Fibroblast of villous mesenchyme (primary cell): ENCODE measurements around the genes ENHO, CNTFR and CCL19.

DNA sequence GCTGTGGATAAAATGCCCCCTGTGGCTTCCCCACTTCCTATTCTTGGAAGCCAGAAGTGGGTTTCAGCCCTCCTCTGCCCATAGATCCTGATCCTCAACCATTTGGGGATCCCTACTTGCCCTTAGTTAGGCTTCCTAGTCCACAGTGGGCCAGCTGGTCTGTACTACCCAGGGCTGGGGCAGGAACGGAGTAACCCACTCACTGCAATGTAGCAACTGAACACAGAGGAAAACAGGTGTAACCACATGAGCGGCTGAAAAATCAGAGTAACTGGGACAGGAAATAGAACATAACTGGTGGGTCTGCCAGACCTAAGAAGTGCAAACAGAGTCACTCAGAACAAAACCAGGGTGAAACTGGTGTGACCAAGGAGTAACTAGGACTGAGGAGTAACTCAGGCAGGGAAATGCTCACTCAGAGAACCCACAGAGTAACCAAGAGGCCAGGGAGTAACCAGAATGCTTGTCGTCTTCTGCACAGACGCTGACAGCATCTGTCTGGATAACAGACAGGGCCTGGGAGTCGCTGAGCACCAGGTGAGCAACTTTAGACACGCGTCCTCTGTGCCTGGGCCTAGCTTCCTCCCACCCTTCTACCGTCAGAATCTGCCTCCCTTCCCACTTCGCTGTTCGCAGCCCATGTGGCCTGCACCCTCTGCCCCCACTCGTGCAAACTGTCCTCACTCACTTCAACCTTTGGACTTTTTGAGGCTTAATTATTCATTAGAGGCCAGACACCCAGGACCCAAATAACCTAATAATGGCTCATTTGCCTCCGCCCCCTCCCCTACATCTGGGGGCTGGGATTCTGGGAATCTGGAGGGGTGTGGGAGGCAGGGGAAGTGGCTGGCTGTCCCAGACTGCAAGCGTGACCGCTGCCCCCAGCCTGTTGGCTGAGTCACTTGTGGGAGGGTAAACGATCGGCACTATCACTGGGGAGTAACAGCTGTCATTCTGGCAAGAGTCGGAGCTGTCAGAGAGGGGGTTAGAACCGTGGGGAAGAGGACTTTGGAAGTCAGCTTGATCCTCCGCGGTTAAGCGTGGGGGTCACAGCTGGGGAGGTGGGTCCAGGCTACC is 797 bp downstream of the AQP3 start:
- CAGE, long polyA plus RNA, result no peak

GRCh38 chr9:33624041-33625015 is 100.3 kb downstream of the ANKRD18B start:
- CAGE, long polyA plus RNA, result no peak

DNA sequence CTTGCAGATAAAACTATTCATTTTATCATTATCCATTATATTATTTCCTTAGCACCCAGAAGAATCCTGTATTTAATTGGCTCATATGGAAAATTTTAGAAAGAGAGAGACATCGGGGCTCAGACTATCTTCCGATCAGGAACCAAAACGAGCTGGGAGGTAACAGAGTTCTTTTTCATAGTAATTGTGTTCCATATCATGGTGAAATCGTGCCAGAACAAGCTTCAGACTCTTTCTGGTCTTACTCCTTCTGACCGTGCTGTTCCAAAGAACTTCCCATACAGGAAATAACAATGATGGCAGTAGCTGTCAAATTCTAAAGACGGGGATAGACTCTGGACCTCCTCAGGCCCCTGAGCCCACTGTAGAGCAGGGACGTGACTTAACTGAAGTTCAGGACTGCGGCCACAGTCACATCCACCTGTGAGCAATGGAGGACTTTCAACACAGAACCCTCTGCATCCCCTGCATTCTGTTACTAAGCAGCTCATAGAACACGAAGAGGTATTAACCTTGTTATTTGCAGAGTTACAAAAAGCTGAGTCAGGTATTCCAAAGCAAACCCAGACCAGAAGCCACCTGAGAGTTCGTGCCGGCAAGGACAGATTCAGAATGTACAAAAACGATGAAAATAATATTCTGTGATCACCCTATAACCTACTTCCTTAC is 33.2 kb upstream of the PRSS3 start:
- CAGE, long polyA plus RNA, result no peak

GRCh38 chr9:33917369-33918245 is 100.6 kb downstream of the UBE2R2 start:
- CAGE, long polyA plus RNA, result no peak

GRCh38 chr9:33963545-33964070 is 85.1 kb downstream of the UBAP2 start:
- CAGE, long polyA plus RNA, result no peak

DNA sequence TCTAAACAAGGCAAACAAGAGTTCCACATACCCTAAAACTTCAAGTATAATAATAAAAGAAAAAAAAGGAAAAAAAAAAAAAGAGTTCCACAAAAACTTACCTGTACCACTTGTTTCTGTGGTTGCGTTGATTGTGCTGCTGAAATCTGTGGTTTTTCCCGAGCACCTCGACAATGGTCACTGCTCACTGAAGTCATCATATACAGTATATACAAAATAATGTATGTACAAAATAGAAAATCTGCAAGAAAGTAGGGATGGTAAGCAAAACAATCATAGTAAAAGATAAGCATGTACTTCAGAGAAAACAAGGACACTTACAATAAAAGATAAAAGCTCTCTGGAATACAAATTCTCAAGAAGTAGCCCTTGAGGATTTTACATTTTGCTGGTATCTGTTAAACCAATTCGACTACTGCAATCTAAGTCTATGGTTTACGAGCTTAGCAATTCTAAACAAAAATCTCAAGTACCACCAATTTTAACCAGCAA is 31.7 kb downstream of the UBAP2 start:
- CAGE, long polyA plus RNA, result no peak

GRCh38 chr9:34045892-34046449 is 2.7 kb downstream of the UBAP2 start:
- CAGE, long polyA plus RNA, result no peak

DNA sequence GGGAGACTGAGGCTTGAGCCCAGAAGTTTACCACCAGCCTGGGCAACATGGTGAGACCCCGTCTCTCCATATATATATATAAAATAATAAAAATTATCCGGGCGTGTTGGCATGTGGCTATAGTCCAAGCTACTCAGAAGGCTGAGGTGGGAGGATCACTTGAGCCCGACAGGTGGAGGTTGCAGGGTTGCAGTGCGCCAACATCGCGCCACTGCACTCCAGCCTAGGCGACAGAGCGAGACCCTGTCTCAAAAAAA is 837 bp upstream of the UBAP1 start:
- CAGE, long polyA plus RNA, result no peak

DNA sequence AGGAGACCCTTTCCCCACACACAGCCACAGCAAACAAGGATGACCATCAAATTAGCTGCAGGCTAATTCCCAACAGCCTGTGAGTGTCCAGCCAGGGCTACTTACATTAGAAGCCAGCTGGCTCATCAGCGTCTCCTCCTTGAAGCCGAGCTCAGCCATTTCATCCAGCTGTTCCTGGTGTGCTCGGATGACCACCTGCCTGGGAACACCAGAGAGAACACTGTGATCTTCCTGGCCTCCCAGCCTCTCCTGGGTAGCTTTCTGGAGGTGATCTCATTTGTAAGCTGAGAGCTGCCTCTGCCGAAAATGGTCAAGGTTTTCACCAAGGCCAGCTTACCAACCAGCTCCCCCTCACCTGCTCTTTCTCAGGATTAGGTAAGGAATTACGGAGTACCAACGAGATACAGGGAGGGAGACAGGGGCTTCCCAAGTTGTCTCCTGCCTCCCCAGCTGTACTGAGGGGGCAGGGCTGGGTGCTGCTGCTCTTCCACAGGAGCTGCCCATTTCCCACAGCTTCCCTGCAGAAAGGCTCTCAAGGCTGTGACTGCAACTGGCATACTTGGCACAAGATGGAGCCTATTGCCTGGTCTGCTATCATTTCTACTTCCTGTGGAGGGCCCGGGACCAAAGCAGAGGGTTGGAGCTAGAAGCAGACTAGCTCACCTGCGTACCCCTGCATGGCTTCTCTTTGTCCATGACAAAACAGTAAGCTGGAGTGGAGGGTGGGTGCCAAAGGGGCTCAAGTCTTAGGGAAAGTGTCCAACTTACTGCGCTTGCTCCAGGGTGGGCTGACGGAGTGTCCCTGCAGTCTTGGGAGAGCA is 73.9 kb downstream of the KIF24 start:
- CAGE, long polyA plus RNA, result no peak

GRCh38 chr9:34369859-34370287 is 6.8 kb downstream of the MYORG start:
- CAGE, long polyA plus RNA, result no peak

DNA sequence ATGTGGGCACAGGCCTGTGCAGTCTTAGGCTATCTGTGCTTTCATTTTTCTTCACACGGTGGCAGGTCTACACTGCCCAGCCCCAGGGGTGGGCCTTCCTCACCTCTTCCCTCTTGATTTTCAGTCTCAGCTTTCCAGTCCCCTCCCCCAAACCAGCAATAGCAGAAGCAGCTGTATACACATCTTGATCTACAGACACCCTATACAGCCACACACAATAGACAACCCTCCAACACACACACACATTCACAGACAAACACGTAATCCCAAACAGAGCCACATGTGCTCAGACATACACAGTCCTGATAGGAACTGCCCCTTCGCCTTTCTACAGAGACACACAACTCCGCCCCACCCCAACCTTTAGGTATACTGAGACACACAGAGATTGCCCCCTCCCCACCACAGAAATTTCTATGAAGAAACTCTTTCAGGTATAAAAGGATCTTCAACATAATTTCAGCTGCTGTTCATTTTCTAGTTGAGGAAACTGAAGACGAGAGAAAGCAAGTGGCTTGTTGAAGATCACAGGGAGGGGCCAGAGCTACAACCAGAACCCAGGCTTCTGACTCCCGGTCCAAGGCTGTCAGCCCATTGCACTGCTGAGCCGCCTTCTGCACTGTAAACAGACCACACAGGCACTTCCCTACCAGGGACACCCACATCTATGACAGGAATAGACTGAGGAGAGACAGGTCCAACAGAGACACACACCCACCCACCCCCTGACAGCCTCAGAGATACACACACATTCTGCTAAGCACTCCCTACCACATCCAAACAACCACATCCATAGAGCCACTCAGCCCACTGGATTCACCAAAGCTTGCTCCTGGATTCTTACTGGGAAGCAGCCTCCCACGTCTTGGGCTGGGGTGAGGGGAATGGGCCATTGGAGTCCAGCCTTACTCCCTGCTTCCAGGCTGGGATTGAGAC is 1.9 kb upstream of the C9orf24 start:
- CAGE, long polyA plus RNA, result no peak

DNA sequence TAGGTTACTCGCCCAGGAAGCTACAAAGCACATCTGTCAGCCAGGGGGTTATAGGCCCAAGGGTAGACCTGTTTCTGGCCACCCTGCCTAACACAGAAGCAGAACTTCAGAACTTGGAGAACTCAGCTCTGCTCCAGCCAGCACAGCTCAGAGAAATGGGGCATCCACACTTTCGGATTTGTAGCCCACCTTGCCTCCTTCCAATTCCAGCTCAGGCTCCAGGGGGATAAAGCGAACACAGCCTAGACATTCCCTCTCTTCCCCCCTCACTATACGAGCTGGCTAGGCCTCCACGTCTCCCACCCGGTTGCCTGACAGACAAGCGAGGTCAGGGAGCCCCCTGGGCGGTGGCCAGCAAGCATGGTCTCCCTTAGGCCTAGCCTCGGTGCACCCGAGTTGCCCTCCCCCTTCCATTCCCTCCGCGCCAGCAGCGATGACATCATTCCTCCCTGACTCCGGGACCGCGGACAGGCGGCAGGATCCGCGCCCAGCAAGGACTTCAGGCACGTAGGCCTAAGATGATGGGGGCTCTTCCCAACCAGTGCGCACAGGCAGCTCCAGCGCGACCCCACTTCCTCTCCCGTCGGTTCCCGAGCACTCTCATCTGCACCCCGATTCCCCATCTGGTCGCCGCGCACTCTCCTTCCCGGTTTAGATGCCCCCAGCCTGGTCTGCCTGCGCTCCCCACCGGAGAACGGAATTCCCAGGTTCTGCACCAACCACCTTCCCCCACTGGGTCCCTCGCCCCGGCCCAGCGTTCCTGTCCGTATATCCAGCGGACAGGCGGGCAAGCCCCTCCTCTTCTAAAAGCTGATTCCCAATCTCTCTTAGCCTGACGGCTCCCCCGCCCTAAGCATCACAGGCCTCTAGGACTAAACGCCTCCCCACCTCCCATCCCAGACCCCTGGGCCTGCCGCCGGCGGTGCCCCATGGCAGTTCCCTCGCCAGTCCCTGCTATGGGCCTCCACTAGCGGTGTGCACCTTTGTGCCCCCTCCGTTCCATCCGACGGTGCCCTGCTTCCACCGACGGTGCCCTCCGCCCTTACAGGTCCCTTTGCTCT is 1.1 kb downstream of the FAM219A start:
- CAGE, long polyA plus RNA, result no peak

- CAGE, long polyA plus RNA, result no peak
These were observed at the start of gene ENHO for GRCh38 chr9:34522675-34523580. Gene ENHO (minus strand): TSS chr9:34522990.

DNA sequence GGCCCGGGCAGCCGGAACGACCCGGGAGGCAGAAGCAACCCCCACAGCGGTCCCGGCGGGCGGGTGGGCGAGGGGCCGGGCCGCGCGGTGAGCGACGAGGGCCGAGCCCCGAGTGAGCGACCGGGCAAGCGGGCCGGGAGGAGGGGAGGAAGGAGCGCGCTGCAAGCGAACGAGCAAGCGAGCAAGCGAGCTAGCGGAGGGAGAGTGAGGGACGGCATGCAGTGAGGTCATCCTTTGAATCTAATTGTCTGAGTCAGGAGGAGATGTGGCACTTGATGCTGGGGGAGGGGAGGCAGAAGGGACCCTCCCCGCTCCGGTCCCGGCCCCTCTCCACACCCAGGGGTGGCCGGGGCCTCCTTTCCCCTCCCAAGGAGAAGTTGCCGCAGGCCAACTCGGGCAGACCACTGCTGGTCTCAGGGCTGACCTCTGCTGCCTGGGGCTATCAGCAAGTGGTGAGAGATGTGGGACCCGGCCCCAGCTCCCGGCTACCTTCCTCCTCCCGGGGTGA is 11.4 kb downstream of the CNTFR start:
- CAGE, long polyA plus RNA, result no peak

DNA sequence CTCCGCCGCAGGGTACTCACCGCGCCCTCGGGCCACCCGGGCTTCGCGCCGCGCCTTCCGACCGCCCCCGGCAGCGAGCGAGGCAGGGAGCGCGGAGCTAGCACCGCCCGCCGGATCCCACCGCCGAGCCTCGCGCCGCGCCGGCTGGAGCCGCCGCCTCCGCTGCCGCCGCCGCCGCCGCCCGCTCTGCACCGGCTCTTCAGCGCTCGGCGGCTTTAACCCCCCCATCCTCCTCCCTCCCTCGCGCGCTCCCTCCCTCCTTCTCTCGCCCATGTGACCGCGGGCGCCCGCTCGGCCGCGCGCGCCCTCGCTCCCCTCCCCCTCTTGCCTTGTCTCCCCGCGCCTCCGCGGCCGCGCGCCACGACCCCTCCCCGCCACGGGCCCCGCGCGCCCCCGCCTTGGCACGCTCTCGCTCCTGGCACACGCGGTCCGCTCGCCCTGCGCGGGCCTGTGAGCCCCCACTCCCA is at the start of gene CNTFR:
TSS of gene CNTFR (minus strand) at position 190 of the 467 bp plus-strand sequence.
- CAGE, long polyA plus RNA, result no peak

DNA sequence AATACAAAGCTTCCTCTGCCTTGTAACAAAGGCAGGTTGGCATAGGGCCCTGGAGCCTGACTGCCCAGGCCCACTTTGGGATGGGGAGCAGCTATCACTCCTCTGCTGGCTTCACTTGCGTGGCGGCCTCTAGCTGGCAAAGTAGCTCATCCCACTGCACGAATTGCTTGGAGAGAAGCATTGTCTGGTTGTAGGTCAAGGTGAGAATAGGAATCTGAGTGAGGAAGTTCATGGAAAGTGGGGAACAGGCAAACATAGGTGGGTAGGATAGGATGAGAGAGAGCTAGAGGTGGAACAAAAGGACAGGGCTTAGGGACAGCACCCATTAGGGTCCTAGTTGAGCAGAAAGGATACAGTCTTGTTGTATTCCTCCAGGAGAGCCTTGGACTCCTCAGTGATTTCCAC is 1.8 kb upstream of the RPP25L start:
- CAGE, long polyA plus RNA, result no peak

DNA sequence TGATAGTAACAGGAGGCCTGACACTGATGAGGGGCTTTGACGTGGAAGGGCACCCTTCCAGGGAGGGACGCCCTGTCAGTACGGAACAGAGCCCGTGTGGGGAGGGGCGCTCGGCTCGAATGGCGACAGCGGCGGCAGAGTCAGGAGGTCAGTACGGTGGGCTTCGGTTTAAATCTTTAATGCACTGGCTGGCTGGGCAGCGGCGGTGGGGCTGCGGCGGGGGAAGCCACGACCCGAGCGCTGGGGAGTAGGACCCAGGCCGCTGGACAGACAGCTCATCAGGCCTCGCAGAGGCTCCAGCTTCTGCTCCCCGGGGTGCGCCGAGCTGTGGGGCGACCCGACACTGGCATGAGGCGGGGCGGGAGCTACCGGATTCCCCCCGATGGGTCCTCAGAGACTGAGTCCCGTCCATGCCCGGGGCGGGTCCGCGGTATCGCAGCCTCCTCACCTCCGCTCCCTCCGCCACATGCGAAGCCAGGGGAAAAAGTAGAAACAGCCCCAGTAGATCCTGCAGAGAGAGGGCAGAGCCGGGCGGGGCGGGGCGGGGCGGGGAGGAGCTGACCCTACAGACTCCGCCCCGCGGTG is 887 bp downstream of the ENSG00000187186 start:
- CAGE, long polyA plus RNA, result no peak

- CAGE, long polyA plus RNA, result no peak
These were observed at the start of gene CCL19 for GRCh38 chr9:34691151-34691717. Gene CCL19 (minus strand): TSS chr9:34691276.

DNA sequence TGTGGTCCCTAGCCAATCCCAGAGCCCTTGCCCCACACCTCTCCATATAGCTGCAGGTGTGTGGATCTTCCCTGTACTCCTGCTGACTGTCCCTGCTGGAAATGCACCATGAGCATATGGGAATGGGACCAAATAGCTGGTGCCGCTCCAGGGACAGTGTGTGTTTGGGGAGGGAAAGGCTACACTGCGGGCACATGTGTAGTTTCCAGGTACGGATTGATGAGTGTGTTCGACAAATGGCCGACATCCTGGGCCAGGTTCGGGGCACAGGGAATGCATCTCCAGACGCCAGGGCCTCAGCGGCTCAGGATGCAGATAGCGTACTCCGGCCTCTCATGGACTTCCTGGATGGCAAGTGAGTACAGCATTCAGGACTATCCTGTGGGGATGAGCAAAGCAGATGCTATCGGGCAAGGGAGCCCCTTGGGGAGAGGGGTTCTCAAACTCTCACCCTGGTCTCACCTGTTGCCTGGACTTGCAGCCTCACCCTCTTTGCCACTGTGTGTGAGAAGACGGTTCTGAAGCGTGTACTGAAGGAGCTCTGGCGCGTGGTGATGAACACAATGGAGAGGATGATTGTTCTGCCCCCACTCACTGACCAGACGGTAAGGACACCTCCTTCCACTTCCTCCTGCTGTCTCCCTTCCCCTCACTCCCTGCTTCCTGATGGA is 91.1 kb upstream of the RUSC2 start:
- CAGE, long polyA plus RNA, result no peak

- CAGE, long polyA plus RNA, result no peak
These were observed 29.2 kb downstream of the RUSC2 start for GRCh38 chr9:35518889-35519792.